Bronchus fibroblast of lung (primary cell): ENCODE measurements around a stretch of chr21.

DNA sequence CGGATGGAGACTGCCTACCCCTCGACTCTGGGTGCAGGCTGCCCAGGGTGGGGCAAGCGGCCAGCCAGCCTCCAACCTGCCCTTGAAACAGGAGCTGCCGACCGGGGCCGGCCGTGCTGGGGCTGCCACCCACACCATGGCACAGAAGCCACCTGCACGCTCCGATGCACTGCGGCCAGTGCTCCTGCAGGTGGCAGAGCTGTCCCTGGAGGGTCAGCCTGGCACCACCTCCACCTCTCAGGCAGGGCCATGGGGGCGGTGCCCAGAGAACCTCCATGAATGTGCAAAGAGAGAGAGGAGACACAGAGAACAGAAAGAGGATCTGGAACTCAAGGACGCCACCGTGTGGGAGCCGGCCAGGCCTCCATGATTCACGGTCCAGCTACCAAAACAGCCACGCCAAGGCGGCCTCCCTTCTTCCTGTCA is 5397.8 kb upstream of the TPTE start:
- RAMPAGE, long total RNA: no peak

DNA sequence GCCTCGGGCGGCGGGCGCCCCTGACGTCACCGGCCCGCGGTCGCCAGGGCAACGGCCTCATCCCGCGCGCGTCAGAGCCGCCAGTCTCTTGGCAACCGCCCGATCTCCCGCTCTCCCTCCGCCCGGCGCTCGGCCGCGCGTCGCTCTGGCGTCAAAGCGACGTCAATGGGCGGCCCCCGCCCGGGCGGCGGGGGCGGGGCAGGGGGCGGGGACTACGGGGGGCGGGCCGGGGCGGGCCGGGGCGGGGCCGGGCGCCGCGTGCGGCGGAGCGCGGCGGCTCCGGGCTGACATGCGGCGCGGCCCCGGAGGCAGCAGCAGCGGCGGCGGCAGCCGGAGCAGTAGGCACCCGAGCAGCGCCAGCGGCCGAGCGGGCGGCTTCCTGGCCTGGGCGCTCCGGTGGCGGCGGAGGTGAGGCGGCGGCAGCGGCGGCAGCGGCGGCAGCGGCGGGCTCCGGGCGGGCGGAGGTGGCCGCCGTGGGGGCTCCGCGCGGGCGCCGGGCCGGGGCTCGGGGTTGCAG is 4410.5 kb upstream of the TPTE start:
- RAMPAGE, long total RNA: no peak

DNA sequence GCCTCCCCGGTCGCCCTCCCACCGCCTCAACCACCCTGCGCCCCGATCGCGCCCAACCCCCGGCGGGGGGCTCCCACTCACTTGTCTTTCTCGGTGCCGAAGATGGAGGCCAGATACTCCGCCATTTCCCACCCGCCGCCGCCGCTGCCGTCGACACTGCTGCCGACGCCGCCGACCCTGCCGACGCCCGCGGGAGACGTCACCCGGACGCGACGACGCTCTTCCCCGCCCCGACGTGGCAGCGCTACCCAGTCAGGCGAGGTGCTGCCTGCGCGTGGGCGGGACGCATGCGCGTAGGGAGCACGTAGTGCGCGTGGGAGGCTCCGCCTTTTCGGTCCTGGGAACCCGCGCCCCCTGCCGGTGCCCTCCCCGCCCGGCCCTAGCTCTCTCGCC is 4022.3 kb upstream of the TPTE start:
- RAMPAGE, long total RNA: start-site peak on the minus strand centred at position 201 of the sequence, 21 bp wide, 136 and 78 reads in 2 replicates

DNA sequence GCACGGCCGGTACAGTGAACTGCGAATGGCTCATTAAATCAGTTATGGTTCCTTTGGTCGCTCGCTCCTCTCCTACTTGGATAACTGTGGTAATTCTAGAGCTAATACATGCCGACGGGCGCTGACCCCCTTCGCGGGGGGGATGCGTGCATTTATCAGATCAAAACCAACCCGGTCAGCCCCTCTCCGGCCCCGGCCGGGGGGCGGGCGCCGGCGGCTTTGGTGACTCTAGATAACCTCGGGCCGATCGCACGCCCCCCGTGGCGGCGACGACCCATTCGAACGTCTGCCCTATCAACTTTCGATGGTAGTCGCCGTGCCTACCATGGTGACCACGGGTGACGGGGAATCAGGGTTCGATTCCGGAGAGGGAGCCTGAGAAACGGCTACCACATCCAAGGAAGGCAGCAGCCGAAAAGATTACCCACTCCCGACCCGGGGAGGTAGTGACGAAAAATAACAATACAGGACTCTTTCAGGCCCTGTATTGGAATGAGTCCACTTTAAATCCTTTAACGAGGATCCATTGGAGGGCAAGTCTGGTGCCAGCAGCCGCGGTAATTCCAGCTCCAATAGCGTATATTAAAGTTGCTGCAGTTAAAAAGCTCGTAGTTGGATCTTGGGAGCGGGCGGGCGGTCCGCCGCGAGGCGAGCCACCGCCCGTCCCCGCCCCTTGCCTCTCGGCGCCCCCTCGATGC is 2267.3 kb upstream of the TPTE start:
- RAMPAGE, long total RNA: no peak

- RAMPAGE, long total RNA: no peak
Observed at GRCh38 chr21:8990068-8991044, 1531.0 kb upstream of the TPTE start.

DNA sequence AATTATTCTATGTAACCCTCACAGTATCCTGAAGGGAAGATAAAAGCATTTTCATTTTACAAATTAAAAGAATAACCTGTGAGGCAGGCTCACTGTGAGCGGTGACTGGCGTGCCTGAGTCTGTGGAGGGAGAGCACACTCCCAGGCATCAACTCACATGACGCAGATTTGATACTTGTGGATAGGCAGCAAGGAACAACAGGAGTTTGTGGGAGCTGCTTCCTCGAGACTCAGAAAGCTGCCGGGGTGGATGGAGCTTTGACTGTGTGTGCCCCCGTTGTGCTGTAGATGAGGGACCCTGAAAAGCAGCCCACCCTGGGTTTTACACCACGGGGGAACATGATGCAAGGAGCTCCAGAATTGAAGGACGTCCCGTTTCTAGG is 764.3 kb upstream of the TPTE start:
- RAMPAGE, long total RNA: no peak

DNA sequence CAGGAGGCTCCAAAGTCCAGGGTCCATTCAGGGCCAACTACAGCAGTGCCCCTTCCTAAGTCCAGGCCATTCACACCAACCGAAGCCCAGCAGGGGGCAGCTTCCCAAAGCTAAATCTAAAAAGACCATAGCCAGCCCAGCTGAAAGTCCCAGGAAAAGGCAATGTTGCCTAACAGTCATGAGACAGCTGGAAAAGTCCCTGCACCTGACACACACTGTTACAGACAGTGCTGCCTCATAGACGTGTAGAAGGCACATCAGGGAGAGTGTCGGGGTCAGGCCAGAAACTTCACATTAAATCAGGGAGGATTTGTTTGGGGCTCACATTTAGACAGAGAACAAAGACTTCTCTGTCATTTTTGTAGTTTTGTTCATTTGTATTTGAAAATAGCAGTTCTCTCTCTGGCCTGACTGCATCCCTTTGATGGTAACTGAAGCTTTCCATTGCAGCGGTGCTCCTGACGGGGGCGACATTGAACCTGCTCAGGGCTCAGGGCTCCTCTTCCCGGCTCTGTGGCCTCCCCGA is 200.4 kb downstream of the NRIP1 start:
- RAMPAGE, long total RNA: no peak

DNA sequence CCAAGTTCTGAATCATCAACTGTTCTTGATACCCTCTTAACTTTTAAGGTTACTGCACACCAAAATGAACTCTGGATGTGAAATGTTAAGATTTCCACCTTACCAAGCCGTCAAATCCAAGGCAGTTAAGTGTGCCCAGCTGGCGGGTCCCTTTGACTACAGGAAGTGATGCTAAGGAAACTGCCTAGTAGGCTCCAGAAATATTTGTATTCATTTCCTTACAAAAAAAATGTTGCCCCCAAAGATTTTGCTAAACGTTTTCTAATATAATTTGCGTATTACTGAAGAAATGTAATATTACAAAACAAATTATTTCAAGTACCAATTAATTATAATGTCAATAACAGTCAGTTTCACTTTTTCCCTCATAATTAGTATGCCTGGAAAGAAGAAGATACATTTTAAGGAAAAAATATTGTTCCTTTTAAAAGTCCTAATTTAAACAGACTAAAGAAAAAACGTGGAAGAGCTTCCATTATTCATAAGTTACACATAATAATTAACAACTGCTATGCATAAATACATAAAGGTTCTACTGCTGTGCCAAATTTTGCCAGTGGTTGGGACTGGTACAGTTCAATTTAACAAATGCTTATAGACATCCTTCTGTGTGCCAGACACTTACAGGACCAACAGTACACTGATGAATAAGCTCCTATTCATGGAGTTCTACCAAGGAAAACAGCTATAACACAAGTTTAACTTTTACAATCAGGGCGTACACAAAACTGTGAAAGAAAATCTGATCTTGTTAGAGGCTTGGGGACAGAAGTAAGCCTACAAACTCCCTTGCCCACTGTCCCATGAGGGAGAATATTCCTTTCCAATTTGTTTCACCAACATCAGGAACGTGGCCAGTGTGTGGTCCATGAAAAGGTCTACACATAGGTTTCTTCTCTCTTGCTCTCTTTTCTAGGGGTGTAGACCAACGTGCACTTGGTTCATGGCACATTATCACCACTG is 10.4 kb downstream of the NRIP1 start:
- RAMPAGE, long total RNA: no peak

- RAMPAGE, long total RNA: no peak
Observed at GRCh38 chr21:15055570-15055926, 9.3 kb downstream of the NRIP1 start.

DNA sequence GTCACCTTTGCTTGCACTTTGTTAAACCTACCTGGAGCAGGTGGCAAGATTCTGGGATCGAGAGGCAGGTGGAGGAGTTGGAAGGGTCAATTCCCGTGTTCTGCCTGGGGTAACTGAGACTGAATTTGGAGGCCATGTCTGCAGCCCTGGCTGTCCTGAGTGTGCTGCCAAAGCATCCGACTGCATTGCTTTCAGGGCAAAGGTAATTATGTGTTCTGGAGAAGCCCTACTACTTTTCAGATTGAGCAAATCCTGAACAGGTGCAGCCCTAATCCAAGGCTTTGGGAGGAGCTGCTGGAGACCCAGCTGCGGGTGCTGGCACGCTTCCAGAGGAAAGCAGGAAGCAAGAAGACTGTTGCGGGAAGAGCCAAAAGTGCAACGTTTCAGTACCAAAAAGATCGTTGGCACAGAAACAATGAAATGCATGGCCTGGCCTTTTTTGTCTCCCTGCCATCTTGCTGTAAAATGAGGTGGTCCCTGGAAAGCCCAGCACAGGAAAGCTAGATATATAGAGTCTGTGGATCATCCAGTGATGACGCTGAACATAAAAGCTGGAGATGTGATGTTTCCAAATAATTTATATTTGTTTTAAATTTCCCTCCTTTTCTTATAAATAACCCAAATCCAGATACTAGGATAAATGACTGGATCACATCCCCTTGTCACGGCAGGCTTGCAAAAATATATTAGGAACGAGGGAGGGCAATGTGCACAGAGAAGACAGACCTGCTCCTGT is 73.8 kb upstream of the NRIP1 start:
- RAMPAGE, long total RNA: no peak

DNA sequence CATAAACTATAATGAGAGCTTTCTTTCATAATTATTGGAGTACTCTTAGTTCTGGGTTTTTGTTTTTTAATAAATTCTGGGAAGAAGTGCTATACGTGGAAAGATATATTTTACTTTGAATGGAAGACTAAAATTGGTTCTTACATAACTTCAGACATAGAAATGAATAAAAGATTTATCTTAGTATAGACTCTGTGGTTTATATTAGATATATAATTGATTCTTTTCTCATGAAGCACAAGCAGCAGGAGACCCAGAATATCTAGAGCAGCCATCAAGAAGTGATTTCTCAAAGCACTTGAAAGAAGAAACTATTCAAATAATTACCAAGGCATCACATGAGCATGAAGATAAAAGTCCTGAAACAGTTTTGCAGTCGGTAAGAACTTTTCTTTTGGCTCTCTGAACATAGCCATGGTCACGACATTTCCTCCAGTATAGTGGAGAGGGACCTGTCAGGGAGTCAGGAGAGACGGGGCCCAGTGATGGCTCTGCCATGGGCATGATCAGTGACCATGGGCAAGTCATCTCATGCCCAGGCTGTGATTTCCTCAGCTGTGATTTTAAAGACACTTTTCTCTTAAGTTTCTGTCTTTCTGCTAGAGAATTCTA is 112.5 kb downstream of the USP25 start:
- RAMPAGE, long total RNA: no peak

- RAMPAGE, long total RNA: no peak
Observed at GRCh38 chr21:16308125-16308716, 578.4 kb downstream of the USP25 start.

DNA sequence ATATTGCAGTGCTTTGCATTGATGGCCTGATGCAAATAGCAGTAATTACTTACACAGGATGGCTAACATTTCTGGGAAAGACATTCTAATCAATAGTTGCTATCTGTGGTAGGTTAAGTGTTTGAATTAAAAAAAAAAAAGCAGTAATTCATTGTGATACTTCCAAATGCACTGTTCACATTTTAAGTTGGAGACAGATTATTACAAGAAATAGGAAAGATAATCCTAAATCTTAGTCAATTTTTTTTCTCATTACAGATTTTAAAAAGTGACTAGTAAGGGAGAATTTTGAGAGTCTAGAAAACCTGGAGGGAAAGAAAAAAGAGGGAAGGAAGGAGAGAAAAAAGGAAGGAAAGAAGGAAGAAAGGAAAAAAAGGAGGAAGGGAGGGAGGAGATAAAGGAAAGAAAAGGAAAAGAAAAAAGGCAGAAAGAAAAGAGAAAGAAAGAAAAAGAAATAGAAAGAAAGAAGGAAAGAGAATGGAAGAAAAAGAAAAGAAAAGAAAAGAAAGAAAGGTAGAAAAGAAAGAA is 677.5 kb downstream of the USP25 start:
- RAMPAGE, long total RNA: no peak

GRCh38 chr21:16589996-16590487 is 860.3 kb downstream of the USP25 start:
- RAMPAGE, long total RNA: no peak

- RAMPAGE, long total RNA: no peak
Observed at GRCh38 chr21:17425872-17426179, 87.0 kb upstream of the CXADR start.

- RAMPAGE, long total RNA: no peak
Observed at GRCh38 chr21:17462435-17462931, 50.4 kb upstream of the CXADR start.

DNA sequence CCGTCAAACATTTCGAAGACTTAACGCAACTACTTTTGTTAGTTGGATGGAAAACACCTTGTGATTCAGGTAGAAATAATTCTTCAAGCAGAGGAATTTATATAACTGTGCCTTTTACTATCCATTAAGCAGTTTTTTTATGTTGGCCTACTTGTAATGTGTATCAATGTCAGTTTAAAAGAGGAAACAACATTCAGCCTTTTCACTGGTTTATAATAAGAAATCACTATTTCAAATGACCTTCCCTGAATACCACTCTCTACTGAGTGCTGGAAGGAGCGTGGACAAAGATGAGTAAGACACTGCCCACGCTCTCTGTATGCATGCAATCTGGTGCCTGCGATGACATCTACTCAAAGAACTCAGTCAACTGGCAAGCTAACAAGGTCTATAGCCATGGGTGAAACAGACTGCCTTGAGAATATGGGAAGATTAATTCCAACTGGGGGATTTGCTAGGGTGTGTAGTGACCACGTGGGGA is 49.5 kb upstream of the CXADR start:
- RAMPAGE, long total RNA: no peak

- RAMPAGE, long total RNA: no peak
Observed at GRCh38 chr21:17598223-17599066, 14.3 kb downstream of the BTG3 start.

DNA sequence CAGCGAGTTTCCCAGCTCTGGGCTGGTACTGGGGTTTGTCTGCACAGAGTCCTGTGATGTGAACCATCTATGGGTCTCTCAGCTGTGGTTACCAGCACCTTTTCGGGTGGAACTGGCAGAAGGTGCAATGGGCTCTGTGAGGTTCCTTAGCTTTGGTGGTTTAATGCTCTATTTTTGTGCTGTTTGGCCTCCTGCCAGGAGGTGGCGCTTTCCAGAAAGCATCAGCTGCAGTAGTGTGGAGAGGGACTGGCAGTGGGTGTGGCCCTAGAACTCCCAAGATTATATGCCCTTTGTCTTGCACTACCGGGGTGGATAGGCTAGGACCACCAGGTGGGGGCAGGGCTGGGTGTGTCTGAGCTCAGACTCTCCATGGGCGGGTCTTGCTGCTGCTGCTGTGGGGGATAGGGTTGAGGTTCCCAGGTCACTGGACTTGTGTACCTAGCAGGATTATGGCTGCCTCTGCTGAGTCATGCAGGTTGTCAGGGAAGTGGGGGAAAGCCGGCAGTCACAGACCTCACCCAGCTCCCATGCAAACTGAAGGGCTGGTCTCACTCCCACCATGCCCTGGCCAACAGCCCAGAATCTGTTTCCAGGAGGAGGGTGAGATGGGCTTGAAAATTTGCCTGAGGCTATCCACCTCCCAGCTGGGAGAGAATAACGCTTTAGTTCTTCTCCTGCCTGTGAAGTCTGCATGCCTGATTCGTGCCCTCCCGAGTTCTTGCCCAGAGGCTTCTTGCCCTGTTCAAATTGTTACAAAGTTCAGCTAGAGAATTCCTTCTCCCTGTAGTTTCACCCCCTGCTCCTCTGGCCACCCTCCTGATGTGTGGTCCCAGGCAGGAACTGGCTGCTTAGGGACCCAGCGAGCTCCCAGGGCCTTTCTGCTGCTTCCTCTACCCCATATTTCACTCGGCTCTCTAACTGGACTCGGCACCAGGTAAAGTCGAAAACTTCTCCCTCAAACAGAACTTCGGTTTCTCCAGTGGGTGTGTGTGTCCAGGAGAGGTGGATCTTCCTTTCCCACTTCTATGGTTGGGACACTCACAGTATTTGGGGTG is 76.4 kb upstream of the BTG3 start:
- RAMPAGE, long total RNA: no peak

DNA sequence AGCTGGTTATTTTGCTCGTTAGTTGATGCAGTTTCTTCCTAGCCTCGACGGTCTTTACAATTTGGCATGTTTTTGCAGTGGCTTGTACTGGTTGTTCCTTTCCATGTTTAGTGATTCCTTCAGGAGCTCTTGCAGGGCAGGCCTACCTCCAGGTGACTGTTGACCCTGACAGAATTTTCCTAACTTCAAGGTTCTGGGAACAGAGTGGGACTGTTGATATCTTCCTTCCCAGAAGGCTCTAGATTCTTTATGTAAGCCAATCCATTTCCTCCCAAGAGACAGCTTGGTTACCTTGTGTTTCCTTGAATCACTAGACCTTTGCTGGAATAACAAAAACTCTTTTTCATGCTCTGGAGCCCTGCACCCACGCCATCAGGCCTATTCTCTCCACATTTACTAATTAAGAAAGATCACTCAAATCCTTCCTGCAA is 67.0 kb downstream of the C21orf91 start:
- RAMPAGE, long total RNA: no peak